CD14-positive monocyte (primary cell): ENCODE measurements around the gene PZP.

DNA sequence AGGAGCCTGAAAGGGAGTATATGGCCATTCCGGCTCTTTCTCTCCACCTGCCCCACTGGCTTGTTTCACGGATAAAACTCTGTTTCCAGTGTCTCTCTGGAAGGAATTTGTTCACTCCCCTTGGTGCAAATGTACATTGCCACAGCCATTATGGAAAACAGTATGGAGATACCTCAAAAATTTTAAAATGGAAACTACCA, 23.3 kb downstream of the A2M start:
- CAGE, long polyA plus RNA, result no peak

GRCh38 chr12:9134899-9135441, 19.3 kb upstream of the A2M start:
- CAGE, long polyA plus RNA, result no peak

DNA sequence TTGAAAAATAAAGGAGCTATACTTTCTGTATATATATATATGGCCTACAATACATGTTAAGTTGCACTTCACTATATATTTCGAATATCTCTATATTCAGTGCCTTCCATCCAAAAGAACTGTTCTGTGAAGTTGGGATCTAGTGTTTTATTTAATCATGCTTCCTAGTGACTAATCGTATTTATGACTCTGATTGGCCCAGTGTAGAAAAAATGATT, 417 bp downstream of the PZP start:
- CAGE, long polyA plus RNA, result no peak

DNA sequence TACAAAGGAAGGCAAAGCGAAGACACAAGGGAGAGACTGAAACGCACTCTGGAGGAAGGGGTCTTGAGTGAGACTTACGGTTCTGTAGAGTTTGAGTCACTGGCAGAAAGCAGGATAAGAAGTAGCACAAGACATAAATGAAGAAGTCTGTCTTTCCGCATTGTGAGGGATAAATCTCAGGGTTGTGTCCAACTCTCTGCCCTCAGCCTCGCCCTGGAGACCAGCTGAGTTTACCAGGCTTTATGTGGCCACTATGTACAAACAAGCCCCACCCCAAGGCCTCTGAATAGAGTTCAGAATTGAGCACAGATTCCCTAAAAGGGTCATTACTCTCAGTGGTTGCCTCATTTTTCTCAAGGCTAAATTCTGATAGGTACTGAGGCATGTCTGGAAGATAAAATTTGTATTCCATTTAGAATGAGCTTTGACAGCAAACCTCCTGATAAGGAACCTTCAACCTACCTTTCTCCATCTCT, at the start of gene PZP:
PZP (minus strand) TSS at position 215 of the 476 bp plus-strand sequence.
- CAGE, long polyA plus RNA, result no peak

GRCh38 chr12:9283478-9284176, 75.4 kb upstream of the PZP start:
- CAGE, long polyA plus RNA, result no peak

DNA sequence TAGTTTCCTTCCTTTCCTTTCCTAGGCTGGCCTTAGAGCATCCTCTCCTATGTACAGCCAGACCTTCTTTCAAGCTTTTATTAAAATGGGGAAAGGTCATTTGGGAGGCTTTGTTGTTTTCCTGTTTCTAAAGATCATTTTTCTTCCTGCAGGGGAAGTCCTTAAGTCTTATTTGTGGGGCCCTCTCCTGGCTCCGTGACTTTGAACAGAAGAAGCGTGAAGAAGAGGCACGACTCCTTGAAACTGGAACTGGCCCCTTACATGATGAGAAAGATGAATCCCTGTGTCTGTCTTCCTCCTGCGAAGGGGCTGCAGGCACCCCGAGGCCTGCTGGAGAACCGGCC, 85.3 kb upstream of the PZP start:
- CAGE, long polyA plus RNA, result no peak

- CAGE, long polyA plus RNA, result no peak
Measured at GRCh38 chr12:9418375-9418771, 189.3 kb downstream of the KLRB1 start.

DNA sequence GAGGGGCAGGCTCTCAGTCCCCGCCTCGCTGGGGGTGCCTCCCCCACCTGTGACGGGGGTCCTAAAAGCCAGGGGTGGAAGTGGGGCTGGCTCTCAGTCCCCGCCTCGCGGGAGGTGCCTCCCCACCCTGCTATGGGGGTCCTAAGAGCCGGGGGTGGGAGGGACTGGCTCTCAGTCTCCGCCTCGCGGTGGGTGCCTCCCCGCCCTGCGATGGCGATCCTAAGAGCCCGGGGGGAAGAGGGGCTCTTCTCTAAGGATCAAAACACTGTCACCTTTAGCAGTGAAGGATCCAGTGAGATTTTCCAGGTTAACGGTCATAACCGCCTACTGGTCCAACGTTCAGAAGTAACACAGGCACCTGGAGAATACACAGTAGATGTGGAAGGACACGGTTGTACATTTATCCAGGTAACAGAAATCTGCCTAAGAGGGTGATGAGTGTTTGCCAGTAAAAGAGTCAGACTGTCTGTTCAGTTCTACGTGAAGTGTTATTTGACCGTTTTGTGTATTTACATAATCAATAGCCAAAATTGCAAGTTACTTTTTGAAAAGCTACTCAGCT, 37.1 kb downstream of the KLRB1 start:
- CAGE, long polyA plus RNA, result no peak

- CAGE, long polyA plus RNA, result no peak
Measured at GRCh38 chr12:9615144-9616304, 7.8 kb upstream of the KLRB1 start.

GRCh38 chr12:9673351-9673955, 3.9 kb downstream of the CLEC2D start:
- CAGE, long polyA plus RNA, result no peak

- CAGE, long polyA plus RNA, result no peak
Measured at GRCh38 chr12:9707455-9707706, 37.9 kb downstream of the CLEC2D start.

DNA sequence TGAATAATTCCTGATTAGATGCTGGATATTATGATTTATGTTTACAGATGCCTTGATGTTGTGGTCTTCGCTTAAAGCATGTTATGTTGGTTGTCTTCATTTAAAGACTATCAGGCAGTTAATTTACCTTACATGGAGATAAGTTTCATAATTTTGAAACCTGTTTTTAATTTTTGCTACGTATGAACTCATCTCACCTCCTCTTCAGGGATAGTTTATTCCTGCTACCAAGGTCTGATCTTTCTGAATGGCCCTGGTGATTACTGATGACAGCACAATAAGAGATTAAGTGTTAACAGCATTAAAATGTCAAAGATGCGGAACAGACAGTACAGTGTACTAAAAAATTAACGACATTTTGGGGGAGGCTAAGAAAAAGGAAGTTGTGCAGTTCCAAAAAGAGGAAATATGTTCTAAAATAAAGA, 23.9 kb downstream of the CD69 start:
- CAGE, long polyA plus RNA, result no peak

- CAGE, long polyA plus RNA, result no peak
Measured at GRCh38 chr12:9742683-9743140, 18.0 kb downstream of the CD69 start.

DNA sequence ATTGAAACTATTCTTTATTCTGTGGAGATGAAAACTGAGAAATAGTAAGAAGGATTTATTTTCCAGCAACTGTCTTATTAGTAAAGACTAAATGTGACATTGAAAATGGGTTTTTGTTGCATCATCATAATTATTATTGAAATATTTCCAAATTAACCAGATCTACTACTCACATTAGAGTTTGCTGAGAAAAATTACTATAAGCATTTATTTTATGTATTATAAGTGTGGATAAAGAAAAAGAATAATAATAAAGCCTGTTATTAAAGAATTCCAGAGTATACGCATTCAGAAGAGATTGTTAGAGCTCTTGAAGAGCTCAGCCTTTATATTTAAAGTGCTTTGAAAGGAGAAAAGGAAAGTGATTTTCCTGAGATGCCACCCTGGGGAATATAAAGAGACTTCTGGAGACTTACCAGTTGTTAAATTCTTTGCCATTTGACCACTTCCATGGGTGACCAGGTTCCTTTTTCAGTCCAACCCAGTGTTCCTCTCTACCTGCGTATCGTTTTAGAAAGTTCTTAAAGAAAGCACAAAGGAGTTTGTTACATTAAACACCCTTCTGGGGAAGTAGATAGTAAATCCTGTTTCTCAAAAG, 6.4 kb downstream of the CD69 start:
- CAGE, long polyA plus RNA, result no peak

- CAGE, long polyA plus RNA, result no peak
Measured at GRCh38 chr12:9773239-9774067, 12.8 kb upstream of the CD69 start.

DNA sequence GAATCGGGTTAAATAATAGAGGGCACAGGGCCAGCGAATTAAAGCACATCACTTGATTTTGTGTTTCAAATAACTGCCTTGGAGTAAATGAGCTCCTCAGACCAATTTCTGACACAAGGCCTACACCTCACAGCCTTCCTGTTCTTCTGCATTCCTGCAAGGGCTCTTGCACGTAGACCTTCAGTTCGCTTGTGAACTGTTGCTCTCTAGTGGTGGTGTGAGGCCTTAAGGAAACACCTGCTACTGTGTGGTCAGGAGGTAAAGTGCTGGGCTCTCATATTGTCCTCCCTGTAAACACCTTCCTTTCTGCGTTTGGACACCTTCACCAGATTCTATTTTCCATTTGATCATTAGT, 29.3 kb upstream of the KLRF1 start:
- CAGE, long polyA plus RNA, result no peak

DNA sequence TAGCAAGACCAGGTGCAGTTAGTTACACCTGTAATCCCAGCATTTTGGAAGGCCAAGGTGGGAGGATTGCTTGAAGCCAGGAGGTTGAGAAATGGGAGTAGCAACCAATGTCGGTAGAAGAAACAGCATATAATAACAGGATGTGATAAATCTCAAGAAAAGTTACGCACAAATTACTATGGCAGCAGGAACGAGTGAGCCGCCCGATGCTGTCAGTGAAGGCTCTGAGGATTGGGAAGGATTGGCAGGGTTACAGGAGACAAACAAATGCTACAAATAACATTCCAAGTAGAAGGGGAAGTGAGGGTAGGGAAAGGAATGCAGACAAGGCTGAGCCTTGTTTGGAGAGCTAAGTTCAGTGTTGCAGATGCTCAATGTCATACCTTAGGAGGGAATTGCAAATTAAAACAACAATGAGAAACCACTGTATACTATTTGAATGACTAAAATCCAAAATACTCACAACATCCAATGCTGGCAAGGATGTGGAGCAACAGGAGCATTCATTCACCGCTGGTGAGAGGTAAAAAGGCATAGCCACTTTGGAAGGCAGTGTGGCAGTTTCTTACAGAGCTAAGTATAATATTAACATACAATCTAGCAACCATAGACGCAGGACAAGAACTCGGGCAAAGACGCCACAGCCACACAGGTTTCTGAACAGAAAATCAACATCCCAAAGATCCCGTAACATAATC, 1.3 kb downstream of the CLEC9A start:
- CAGE, long polyA plus RNA, result no peak

DNA sequence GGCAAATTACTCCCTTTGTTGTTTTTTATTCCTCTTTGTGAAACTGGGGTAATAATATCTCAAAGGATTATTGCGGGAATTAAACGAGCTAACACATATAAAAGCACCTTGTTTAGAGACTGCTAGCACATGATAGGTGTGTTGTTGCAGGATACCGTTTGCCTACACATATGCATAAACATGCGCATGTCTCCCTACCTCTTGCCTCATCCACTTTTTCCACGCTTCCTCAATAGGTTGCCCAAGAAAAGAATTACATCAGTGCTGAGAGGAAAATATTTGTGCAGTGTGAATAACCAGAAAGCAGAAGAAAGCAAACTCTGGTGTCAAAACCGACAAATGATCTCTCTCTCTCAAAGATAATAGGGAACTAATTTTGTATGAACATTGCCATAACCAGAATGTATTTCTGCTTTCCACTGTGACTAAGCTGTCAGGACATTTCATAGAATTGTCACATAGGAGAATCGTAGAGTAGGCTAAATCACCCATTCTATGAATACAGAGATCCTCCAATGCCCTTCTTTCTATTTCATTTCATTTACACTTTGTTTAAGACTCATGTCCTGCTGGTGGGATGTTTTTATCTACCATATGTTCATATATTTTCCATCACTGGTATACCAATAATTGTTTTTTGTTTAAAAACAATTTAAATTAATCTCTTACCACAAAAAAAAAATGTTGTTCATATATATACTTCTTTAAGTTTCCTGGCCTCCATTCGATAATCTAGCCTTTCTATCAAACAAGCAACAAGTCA, 1.2 kb downstream of the CLEC7A start:
- CAGE, long polyA plus RNA, result no peak

DNA sequence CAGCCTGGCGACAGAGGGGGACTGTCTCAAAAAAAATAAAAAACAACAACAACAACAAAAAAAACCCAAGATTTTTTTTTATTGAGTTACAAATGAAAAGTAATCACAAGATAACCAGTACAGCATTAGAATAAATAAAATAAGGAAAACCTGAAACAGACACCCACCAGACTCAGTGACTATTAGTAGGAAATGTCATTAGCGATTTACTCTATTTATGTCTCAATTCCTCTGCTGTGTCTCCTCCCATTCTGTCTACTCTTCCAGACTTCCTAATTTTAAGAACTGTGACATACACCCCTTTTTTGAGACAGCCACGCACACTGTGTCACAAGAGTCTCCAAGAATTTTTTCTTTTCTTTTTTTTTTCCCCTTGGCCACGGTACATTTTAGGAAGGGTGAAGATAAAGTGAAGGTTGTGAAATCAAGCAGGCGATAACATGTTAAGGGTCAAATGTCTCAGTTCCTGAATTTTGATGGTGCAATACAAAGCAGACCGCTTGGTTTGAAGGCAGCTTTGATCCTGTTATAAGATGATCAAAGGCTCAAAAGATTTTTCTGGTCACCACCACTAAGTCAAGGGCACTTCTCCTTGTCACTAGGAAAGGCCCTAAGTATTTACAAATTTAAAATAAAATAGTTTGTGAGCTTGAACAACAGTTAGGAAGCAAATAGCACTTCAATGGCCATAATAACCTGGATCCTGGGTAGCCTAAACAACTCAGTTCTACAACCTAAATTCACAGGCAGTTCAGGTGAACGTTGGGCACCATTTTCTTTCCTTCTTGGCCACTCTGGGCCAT, 4.3 kb downstream of the OLR1 start:
- CAGE, long polyA plus RNA, result start-site peak on the minus strand centred at position 190 of the sequence, 15 bp wide, 128 and 71 reads in 2 replicates

- CAGE, long polyA plus RNA, result no peak
Measured at GRCh38 chr12:10175651-10176462, 3.0 kb upstream of the TMEM52B start.